ENCODE measurements around a stretch of chr6.

- PRO-cap, 3 experiments: no peak in any of the 3 experiments
- RAMPAGE, long total RNA, 4 experiments: no peak in any of the 4 experiments
- RRBS: no CpG with 5 or more reads among the region's 3 CpGs
Observed at GRCh38 chr6:161111808-161112211, 120.2 kb downstream of the MAP3K4 start.

GRCh38 chr6:161186098-161186971 lies 87.5 kb downstream of the AGPAT4 start:
- PRO-cap, 3 experiments: peak in 1 of 3 experiments; most common plus-strand start chr6:161186667 (in 1); most common minus-strand start chr6:161186535 (in 1)
- RAMPAGE, long total RNA, 4 experiments: no peak in any of the 4 experiments
- RRBS: no CpG with 5 or more reads among the region's 19 CpGs

DNA sequence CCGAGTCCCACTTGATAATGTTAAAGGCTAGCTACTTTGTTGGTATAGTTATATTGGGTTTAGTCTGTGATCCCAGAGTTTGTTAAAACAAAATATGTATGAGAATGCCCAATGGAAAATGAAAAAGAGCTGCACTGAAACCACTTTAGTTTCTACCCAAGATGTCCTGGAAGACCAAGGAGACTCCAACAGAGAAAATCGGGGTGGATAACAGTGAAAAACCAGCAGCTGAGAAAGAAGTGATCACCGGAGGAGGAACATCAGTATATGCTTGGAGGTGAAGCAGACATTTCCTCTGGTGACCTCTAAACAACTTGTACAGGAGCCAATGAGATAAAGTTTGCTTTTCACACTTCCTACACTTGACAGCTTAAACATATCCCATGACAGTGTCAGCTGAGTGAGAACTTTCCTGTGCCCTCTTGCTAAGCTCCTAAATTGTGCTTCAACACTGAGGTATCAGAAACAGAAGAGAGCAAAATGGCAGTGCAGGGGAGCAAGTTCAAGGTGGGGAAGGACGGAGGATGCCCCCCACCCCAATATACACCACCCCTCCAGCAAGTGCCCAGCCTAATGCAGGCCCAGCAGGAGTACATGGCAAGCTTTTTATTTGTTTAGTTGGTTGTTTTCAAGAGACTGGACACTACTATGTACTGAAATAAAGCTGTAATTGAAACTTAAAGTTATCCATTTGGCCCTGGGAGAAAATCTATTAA lies 540.4 kb downstream of the PRKN start:
- PRO-cap, 3 experiments: no peak in any of the 3 experiments
- RAMPAGE, long total RNA, 4 experiments: no peak in any of the 4 experiments
- RRBS: no CpG with 5 or more reads among the region's 4 CpGs

- PRO-cap, 3 experiments: peak in 3 of 3 experiments; most common plus-strand start chr6:162621494 (in 3); most common minus-strand start chr6:162621346 (in 1)
- RAMPAGE, long total RNA, 4 experiments: no peak in any of the 4 experiments
- RRBS: no CpG with 5 or more reads among the region's 4 CpGs
Observed at GRCh38 chr6:162621245-162621555, 106.4 kb downstream of the PRKN start.

DNA sequence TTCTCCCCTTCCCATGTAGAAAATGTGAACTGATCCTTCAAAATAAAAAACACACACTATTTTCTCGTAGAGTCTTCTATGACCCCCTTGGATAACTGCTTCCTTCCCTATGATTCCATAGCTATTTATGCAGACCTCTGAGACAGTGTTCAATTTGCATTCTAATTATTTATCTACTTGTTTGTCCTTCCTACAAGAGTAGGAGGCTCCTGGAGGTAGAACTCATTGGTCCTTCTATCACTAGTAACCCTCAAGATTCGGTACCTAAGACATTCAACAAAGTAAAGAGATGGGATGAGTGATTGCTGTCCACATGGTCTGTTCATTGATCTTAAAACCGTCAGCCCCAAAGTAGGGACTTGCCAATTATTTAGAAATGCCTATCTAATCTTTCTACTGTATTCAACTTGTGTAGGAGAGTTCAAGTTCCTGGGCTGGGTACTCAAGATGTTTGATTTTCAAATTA lies 67.1 kb downstream of the PRKN start:
- PRO-cap, 3 experiments: no peak in any of the 3 experiments
- RAMPAGE, long total RNA, 4 experiments: no peak in any of the 4 experiments
- RRBS: no CpG with 5 or more reads among the region's 3 CpGs

DNA sequence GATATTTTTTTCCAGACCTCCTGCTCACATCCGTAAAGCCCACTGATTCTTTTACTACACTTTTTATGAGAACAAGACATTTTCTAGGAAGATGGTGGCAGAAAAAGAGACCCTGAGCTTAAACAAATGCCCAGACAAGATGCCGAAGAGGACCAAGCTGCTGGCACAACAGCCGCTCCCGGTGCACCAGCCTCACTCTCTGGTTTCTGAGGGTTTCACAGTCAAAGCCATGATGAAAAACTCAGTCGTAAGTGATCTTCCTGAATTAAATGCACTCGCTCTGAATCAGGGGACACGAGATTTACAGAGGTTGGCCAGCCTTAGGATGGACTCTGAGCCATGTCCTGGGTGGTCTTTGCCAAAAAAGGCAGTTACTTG lies 360 bp downstream of the PACRG start:
- PRO-cap, 3 experiments: no peak in any of the 3 experiments
- RAMPAGE, long total RNA, 4 experiments: no peak in any of the 4 experiments
- RRBS: no CpG with 5 or more reads among the region's 7 CpGs

- PRO-cap, 3 experiments: no peak in any of the 3 experiments
- RAMPAGE, long total RNA, 4 experiments: no peak in any of the 4 experiments
- RRBS: no CpG with 5 or more reads among the region's 3 CpGs
Observed at GRCh38 chr6:163208794-163209140, 205.8 kb upstream of the QKI start.

DNA sequence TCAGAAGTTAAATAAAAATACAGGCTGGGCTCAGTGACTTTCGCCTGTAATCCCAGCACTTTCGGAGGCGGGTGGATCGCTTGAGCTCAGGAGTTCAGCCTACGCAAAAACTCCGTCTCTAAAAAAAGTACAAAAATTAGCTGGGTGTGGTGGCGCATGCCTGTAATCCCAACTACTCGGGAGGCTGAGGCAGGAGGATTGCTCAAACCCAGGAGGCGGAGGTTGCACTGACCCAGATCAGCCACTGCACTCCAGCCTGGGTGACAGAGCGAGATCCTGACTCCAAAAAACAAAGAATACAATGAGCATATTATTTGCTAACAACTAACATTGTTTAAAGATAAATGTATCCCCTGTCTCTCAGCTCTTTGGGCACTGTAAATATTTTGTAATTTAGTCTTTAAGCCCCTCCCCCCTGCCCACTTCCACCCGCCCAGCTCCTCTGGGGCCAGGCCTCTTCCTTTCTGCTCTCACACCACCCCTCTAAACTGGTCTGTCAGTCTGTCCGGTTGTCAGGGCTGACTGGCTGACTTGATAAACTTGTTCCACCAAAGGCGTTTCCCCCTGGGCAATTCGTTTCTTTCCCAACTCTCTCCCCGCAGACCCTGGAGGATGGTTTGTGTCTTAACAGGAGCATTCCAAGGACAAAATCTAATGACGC lies 62.4 kb upstream of the QKI start:
- PRO-cap, 3 experiments: peak in 1 of 3 experiments; most common plus-strand start position 499 of the sequence (in 1); most common minus-strand start position 377 of the sequence (in 1)
- RAMPAGE, long total RNA, 4 experiments: no peak in any of the 4 experiments
- RRBS: 66% methylated on average over 1 of the region's 16 CpGs

- PRO-cap, 3 experiments: peak in 3 of 3 experiments; most common plus-strand start chr6:163414170 (in 2); most common minus-strand start chr6:163413956 (in 3)
- RAMPAGE, long total RNA, 4 experiments: no peak in any of the 4 experiments
- RRBS: under 1% methylated on average over 20 of the region's 68 CpGs
Observed at GRCh38 chr6:163413780-163414298, 679 bp upstream of the QKI start.

- PRO-cap, 3 experiments: peak in 3 of 3 experiments; most common minus-strand start chr6:163419970 (in 3)
- RAMPAGE, long total RNA, 4 experiments: start-site peak on the plus strand in 1 of 4 experiments, at chr6:163419702-163420121 at its widest, 7 reads per replicate
- RRBS: no CpG with 5 or more reads among the region's 8 CpGs
Observed at GRCh38 chr6:163419536-163420695, 5.4 kb downstream of the QKI start.

DNA sequence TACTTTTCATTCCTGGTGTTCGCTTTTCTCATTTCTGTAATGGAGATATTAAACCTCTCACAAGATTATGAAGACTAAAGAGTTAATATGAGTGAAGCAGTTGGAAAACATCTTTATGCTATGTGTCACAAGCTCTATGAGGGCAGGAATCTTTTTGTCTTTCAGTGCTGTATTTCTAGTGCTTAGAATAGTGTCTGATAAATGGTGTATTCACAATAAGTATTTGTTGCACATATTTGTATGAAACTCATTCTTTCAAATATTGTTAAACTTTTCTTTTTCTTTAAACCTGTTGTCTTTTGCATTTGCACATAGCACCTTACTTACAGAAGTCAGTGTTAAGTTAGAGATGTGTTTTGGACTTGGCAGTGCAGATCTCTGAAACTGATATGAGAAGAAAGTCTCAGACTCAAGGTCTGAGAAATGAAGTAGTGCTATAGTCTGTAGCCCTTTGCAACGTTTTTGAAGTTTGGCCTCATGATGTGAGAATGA lies 43.8 kb downstream of the QKI start:
- PRO-cap, 3 experiments: no peak in any of the 3 experiments
- RAMPAGE, long total RNA, 4 experiments: no peak in any of the 4 experiments
- RRBS: no CpG with 5 or more reads among the region's 2 CpGs

GRCh38 chr6:163471252-163471758 lies 56.8 kb downstream of the QKI start:
- PRO-cap, 3 experiments: no peak in any of the 3 experiments
- RAMPAGE, long total RNA, 4 experiments: no peak in any of the 4 experiments
- RRBS: no CpG with 5 or more reads among the region's 5 CpGs

DNA sequence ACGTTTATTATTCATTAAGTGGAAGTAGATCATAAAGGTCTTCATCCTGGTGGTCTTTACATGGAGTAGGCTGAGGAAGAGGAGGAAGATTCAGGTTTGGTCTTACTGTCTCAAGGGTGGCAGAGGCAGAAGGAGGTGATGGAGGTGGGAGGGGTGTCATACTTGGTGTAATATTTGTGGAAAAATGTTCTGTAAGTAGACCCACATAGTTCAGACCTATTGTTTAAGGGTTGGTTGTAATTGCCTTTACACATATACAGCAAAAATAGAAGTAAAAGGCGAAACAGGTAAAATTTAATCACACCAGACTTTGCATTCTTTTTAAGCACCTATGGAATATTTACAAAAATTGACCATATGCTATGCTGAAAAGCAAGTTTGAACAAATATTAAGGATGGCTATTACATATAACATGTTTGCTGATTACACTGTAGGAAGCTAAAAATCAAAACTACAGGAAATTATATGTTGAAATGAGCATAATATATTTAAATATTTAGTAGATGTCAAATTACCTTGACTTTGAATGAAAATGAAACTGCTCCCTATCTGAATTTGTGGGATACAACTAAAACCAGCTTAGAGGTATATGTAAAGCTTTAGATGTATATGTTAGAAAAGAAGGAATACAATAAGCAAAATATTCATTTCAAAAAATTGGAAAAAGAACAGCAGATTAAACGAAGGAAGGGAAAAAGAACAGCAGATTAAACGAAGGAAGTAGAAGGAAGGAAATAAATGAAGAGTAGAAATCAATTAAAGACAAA lies 57.9 kb downstream of the QKI start:
- PRO-cap, 3 experiments: no peak in any of the 3 experiments
- RAMPAGE, long total RNA, 4 experiments: no peak in any of the 4 experiments
- RRBS: no CpG with 5 or more reads among the region's 4 CpGs

GRCh38 chr6:163534761-163535569 lies 120.4 kb downstream of the QKI start:
- PRO-cap, 3 experiments: no peak in any of the 3 experiments
- RAMPAGE, long total RNA, 4 experiments: no peak in any of the 4 experiments
- RRBS: no CpG with 5 or more reads among the region's 8 CpGs

- PRO-cap, 3 experiments: no peak in any of the 3 experiments
- RAMPAGE, long total RNA, 4 experiments: no peak in any of the 4 experiments
- RRBS: no CpG with 5 or more reads among the region's 20 CpGs
Observed at GRCh38 chr6:163588123-163588833, 173.8 kb downstream of the QKI start.

DNA sequence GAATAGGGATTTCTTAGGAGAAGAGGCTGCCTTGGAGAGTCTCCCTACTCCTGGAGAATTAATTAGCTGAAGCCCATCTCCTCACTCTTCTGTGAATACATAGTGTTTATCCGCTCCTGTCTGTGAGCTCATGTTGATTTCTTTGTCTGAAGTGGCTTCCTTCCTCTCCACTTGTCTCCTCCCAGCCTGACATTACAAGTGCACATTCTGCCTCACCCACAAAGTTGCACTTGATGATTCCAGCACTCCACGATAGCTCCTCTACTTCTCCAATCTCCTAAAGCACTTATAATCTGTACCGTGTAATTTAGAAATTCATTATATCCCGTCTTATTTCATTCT lies 287.2 kb downstream of the QKI start:
- PRO-cap, 3 experiments: peak in 1 of 3 experiments; most common plus-strand start position 233 of the sequence (in 1)
- RAMPAGE, long total RNA, 4 experiments: no peak in any of the 4 experiments
- RRBS: no CpG with 5 or more reads among the region's 4 CpGs

GRCh38 chr6:164337483-164338675 lies 923.4 kb downstream of the QKI start:
- PRO-cap, 3 experiments: no peak in any of the 3 experiments
- RAMPAGE, long total RNA, 4 experiments: no peak in any of the 4 experiments
- RRBS: 97% methylated on average over 2 of the region's 27 CpGs

DNA sequence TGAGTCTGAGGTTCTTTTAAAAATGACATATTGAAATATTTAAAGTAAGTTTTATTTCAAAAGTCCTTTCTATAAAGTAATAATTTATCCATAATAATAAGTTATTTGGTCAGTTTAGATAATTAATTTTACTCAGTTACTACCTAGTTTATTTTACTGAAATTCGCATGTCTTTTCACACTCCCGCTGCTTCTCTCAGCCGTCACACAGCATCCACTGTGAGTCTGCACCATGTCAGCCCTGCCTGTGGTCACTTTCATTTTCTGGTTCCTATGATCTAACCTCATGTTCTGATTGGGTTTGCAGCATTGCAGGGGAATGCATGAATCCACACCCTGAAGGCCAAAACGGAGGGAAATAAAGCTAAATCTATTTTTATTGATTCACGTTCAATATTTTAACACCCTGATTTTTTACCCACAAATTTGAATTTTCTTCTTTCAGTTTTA lies 47.4 kb downstream of the PDE10A start:
- PRO-cap, 3 experiments: no peak in any of the 3 experiments
- RAMPAGE, long total RNA, 4 experiments: no peak in any of the 4 experiments
- RRBS: no CpG with 5 or more reads among the region's 5 CpGs

DNA sequence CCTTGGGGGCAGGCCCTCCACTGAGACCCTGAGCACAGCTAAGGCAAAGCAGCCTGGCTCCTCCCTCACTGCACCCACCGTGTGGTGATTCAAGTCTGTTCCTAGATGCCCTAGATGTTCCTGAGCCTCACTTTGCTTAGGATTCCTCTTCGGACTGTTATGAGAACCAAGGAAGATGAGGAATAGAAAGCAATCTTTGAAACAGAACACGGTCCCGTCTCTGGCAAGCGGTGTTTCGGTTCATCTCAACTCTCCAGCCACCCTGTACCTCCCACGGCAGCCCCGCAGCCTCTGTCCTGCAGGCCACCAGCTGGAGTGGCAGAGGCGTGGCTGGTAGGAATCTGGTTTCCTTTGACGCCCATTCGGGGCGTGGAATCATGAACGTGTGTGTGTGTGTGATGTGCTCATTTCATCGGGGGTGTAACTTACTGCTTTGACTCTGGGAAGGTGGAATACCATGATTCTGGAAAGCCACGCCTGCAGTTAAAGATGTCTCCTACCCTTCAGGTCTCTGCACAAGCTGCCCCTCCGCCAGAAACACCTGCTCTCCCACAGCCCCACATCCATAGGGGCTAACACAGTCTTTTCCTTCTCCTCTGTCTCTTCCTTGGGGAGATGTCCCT lies 21.3 kb downstream of the PDE10A start:
- PRO-cap, 3 experiments: no peak in any of the 3 experiments
- RAMPAGE, long total RNA, 4 experiments: no peak in any of the 4 experiments
- RRBS: no CpG with 5 or more reads among the region's 16 CpGs

DNA sequence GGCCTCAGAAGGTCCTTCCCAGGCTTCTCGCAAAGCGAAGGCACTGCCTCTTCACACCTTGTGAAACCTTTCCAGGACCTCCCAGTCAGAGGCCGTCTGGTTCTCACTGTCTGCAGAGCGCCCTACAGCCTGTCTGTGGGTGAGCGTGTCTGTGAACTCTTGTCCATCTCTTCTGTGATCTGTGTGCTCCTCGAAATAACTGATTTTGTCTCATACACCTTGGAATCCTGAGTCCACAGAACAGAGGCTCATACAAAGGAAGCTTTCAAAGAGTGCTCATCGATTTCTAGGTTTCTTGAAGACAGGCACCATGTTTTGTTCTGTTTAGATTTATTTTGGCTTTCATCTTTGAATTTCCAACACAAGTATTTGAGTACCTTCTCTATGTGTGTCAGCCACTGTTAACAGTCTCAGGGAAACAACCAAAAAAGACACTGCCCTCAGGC lies 6.3 kb downstream of the PDE10A start:
- PRO-cap, 3 experiments: no peak in any of the 3 experiments
- RAMPAGE, long total RNA, 4 experiments: no peak in any of the 4 experiments
- RRBS: no CpG with 5 or more reads among the region's 7 CpGs

Data from adrenal gland (tissue), 7 donors.